Hair follicular keratinocyte (primary cell): Measurements from ENCODE around the genes UBAP1 and CCL27.

- RAMPAGE, long total RNA: no peak
These were observed 94.9 kb downstream of the UBE2R2 start for GRCh38 chr9:33911734-33912306.

DNA sequence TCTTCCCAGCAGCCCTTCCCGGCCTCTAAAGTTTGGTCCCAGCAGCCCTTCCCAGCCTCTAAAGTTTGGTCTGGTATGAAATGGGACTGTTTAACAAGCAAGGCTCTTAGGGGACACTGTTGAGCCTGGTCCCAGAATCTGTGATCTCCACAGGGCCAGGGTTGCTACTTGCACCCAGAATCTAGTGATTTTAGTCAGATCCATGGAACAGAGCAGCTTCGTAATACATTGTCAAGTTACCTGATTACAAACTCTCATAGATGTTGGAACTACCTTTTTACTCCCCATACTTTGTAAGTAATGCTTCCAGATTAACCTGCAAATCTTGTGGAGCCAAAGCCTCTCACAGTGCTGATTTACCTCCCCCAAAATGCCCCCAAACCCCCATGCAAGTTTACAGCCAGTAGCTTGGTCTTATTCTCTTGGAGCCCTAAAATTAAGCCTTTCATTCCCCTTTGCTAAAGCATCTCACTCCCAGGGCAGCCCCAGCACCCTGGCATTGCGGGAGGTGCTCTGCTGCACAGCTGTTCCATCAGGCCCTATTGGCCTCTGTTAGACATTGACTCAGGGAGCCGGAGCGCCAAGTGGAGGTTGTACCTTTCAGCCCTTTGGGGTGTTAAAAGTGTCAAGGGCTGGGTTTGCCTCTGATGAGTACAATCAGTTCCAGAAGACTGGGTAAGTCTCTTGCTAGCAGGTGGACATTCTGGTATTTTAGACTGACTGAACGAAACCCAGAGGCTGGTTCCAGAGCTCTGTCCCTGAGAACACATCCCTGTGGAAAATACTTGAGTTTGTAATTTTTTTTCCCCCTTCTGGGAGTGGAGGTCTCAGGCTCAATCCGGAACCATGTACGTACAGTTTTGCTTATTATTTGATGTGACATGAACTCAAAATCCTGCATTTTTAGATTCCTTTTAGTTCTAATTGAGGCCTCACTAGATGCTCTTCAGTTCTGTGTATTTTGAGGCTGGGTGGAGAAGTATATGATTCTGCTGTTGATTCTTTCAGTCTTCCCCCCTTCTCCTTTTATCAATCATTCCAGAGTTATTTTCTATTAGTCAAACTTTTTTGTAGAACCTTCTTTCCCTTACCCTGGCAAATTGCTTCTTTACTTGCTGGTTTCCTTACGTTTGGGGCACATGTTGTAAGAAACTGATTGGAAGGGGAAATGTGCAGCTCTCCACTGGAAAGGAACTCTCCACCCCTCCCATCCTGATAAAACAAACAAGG, 102.4 kb downstream of the UBE2R2 start:
- RAMPAGE, long total RNA: no peak

DNA sequence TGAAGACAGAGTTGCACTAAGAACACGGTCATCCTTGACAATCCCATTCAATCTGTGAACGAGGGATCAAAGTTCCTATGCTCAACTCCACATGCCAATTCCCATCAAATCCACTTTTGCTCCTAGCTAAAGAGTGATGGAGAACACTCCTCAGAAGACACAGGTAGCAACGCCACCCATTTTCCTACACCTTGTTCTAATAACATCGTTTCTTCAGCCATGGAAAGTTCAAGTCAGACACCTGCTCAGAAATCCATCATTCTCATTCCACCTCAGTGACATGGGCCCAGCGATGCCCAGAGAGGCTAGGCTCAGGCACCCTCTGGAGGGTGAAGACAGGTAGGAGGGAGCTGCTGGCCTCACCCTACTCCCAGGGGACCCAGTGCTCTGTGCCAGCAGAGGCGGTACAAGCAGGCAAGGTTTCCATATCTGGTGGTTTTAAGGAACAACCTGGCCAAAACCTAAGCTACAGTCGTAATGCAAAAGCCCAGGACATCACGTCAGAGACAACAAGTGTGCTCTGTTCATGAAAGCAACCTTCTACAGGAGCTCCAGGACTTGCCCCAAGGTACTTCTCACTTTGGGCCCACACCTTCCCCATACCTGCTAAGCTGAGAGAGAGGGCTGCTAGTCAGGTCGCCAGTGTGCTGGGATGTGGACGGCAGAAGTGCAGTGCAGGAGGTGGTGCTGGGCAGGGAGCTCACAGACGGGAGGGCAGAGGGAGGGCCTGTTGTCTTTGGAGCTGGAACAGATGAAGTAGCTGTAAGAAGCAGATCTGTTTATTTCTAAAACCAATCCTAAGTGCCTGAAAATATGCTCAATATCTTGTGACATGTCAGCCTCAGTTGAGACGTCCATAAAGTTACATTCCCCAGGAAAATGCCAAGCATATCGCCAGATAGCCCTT, 115.5 kb downstream of the UBAP2 start:
- RAMPAGE, long total RNA: no peak

DNA sequence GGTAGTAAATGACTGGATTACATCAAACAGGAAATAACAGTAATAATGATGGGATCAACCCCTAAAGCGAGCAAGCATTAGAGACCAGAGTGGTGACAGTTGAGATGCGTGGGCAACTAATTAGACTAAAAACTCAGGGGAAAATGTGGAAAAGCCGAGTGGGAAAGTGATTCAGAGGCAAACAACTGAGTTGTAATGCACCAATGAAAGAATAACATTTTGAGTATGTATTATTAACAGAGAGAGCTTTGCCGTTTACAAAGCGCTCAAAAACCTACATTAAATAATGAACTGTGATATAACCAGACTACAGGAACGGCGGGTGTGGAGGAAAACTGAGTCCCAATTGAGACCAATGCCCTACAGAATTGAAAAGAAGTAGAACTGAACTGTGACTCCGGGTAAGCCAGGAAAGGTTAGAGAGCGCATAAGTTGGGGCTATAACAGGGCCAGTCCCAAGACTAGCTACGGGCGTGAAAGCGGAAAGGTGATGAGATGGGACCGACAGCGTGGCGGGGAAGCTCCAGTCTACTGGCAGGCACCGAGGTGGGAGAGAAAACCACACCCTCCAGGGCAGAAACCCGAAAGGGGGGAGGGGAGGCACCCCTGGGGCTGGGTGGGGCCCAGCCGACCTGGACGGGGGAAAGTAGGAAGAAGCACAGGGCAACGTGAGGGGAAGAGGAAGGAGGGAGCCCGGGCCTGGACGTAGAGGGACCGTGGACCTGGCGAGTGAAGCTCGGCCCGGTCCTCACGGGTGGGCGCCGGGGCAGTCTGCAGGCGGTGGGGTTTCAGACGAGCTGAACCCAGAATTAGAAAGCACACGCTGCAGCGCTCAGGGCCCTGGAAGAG, 515 bp downstream of the UBAP2 start:
- RAMPAGE, long total RNA: no peak

GRCh38 chr9:34049829-34050466, 1.3 kb upstream of the UBAP2 start:
- RAMPAGE, long total RNA: no peak

GRCh38 chr9:34125491-34126122, 891 bp downstream of the DCAF12 start:
- RAMPAGE, long total RNA: no peak

- RAMPAGE, long total RNA: no peak
These were observed at the start of gene UBAP1 for GRCh38 chr9:34178735-34179706. Gene UBAP1 (plus strand): TSS chr9:34179043.

DNA sequence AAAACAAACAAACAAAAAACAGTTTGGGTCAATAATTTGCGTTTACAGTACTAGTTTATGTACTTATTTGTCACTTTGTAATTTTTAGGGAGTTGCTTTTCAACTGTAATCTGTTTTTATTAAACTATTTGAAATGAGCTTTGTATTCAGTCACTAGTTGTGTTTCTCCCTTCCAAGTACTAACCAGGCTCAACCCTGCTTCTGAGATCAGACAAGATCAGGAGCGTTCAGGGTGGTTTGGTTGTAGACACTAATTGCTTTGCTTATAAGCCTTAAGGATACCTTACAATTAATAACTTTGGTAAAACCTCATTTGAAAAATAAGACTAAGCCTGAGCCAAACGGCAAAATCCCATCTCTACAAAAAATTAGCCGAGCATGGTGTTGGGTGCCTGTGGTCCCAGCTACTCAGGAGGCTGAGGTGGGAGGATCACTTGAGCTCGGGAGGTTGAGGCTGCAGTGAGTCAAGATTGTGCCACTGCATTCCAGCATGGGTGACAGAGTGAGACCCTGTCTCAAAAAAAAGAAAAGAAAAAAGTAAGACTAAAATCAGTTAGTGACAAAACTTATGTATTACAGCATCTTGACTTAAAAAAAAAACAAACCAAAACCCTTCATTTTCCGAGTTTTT, 27.3 kb downstream of the UBAP1 start:
- RAMPAGE, long total RNA: no peak

- RAMPAGE, long total RNA: no peak
These were observed 1.4 kb downstream of the IL11RA start for GRCh38 chr9:34653069-34654145.

DNA sequence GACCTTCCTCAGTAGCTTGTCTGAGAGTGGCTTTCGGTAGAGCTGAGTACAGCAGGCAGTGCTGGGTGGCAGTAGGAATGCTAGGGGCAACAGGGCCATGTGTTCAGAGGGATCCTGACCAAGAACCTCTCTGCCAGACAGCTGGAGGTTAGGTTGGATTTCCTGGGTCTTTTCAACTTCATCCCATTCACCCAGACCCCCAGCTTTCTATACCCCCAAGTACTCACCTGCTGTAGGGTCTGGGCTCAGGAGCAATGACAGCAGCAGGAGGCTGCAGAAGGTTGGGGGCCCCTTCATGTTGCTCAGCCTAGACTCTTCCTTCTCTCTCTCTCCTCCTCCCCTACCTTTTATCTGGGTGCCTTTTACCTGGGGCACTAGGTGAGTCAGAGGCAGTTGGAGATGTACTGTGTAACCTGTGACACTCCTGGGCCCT, at the start of gene CCL27:
CCL27 (minus strand) TSS at position 321 of the 433 bp plus-strand sequence.
- RAMPAGE, long total RNA: no peak

- RAMPAGE, long total RNA: no peak
These were observed 8.7 kb downstream of the CCL21 start for GRCh38 chr9:34701108-34701769.

DNA sequence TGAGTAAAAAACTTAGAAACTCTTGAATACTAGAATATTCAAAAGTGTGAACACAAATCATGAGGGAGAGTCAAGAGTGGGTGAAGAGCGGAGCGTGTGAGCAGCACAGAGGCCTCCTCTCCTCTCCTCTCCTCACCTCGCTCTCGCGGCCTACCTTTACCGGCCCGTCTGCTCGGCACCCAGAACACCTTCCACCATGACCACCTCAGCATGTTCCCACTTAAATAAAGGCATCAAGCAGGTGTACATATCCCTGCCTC, 21.3 kb upstream of the FAM205C start:
- RAMPAGE, long total RNA: no peak

DNA sequence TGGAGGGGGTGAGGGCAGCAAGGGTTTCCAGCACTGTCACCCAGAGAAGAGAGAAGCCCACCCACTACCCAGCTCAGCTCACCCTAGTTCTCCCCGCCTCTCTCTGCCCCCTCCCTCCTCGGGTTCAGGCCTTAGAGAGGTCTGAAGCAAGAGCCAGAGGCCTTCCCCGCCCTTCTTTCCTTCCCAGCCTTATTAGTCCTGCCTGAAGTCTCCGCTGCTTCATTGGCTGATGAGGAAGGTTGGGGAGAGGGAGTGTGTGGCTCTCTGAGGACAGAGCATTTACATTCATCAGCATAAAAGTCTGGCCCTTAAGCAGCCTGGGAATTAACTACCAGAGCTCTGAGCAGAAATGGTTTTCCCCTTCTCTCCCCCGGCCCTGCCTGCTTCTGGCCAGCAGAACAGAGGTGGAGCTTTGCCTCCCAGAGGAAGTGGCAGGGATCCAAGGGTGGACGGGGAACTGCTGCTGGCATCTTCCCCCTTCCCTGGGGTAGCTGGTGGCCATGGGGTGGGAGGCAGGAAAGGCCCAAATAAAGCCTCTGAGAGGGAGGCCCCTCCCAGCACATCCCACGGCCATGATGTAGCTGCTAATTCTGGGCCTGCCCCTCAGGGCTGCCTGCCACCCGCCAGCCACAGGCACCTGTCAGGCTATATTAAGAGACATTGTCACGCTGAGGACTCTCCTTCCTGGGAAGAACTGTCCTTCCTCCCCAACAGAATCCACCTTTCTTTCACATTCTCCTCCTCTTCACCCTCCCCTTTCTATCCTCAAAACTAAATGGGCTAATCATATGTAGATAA, 4.2 kb downstream of the DNAJB5 start:
- RAMPAGE, long total RNA: no peak

DNA sequence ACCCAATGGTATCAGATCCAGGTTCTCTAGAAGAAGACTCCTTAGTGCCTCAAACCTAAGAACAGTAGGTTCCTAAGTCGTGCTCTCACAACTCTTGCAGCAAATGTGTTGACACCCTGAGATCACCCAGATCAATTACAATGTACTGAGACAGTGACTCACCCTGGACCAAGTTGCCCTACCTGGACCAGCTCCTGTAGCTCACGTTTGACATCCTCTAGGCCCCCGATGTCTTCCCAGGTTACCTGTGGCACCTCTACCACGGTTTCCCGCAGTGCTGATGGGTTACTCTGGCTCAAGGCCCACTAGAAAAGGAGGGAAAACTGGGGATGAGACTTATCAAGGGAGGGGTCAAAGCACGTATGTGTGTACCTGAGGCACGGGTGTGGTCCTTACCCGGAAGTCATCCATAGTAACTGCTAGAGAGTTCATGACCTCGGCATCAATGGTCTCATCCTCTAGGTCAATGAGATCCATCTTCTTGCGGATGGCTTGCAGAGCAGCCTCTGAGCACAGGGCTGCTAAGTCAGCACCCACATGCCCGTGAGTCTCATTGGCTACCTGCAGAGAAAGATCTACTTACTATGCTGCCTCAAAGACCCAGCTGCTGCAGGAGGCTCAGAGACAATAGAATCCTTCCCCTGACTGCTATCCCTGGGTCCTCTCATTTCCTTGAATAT, 11.7 kb downstream of the VCP start:
- RAMPAGE, long total RNA: no peak

- RAMPAGE, long total RNA: no peak
These were observed 8.9 kb upstream of the UNC13B start for GRCh38 chr9:35152969-35153288.

- RAMPAGE, long total RNA: no peak
These were observed 3.0 kb downstream of the UNC13B start for GRCh38 chr9:35164694-35165284.

DNA sequence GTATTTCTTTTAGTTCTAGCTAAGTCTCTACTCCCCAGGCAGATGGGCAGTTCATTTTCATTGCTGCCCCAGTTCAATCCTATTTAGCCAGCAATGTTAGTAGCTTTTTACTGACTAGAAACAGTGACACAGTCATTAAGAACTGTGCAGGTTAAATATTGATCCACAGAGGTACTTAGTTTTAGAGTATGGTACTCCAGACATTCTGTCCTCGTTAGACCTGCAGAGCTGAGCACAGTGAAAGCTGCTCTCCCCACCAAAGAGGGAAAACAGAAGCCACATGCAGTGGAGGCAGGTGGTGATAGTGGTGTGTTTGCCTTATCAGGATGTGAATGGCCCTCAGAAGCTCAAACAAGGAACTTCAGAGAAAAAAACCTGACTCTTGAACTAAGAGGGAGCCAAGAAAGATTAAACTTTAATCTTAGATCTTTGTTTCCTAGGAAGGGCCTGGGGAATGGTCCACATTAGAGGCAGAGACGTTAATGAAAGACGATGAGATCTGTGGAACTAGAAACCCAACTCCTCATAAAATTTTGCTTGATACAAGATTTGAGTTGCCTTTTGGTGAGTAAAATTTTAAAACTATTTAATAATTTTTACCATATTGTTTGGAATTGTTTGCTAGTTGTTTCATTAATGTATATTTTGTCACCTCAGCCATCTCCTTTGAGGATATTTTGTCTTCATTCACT, 75.6 kb downstream of the UNC13B start:
- RAMPAGE, long total RNA: no peak

GRCh38 chr9:35489092-35489325, 902 bp upstream of the RUSC2 start:
- RAMPAGE, long total RNA: no peak

- RAMPAGE, long total RNA: no peak
These were observed 27.2 kb downstream of the RUSC2 start for GRCh38 chr9:35517037-35517632.

GRCh38 chr9:35553540-35554039, 10.1 kb downstream of the FAM166B start:
- RAMPAGE, long total RNA: no peak